M059J (cell line): ENCODE measurements around a stretch of chr20.

DNA sequence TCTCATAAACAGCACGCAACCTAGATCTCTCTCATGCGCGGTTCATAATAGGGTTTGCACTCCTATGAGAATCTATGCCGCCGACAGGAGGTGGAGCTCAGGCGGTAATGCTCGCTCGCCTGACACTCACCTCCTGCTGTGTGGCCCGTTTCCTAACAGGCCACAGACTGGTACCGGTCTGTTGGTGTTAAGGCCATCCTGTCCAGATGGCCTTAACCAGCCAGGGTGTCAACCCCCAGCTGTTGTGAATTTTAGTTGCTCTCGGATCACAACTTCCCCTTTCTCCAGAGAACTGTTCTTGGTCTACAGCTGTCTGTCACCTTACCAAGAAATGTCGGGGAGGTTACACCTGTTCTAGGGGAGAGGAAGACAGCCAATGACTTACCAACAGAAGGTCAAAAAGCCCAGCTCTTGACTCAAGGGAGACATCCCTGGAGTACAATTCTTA, 22.9 kb upstream of the DNAAF9 start:
- RAMPAGE, long total RNA = no peak

DNA sequence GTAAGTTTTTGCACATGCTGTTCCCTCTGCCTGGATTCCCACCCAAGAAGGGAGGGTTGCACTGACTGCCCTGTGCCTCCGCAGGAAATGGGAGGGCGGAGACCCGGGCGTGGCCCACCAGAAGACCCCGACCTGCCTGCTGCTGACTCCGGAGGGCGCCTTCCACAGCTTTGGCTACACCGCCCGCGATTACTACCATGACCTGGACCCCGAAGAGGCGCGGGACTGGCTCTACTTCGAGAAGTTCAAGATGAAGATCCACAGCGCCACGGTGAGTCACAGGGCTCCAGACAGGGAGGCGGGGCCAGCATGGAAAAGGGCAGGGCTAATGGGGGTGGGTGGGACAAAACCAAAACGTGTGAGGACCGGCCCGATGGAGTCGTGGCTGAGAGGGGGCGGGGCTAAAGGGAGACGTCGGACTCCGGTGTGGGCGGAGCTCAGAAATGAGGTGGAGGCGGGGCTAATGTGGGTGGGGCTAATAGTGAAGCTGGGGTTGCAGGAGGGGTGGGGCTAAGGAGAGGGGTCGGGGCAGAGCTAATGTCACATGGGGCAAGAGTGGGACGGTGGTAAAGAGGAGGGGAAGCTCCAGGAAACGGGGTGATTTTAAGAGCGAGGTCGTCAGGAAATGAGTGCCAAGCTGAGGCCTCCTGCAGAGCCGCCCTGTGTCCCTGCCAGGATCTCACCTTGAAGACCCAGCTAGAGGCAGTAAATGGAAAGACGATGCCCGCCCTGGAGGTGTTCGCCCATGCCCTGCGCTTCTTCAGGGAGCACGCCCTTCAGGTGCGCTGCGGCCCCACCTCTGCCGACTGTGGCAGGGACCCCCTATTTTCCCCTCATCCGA, 12.6 kb downstream of the HSPA12B start:
- RAMPAGE, long total RNA = no peak

- RAMPAGE, long total RNA = no peak
Measured at GRCh38 chr20:3781752-3782077, 467 bp upstream of the SPEF1 start.

DNA sequence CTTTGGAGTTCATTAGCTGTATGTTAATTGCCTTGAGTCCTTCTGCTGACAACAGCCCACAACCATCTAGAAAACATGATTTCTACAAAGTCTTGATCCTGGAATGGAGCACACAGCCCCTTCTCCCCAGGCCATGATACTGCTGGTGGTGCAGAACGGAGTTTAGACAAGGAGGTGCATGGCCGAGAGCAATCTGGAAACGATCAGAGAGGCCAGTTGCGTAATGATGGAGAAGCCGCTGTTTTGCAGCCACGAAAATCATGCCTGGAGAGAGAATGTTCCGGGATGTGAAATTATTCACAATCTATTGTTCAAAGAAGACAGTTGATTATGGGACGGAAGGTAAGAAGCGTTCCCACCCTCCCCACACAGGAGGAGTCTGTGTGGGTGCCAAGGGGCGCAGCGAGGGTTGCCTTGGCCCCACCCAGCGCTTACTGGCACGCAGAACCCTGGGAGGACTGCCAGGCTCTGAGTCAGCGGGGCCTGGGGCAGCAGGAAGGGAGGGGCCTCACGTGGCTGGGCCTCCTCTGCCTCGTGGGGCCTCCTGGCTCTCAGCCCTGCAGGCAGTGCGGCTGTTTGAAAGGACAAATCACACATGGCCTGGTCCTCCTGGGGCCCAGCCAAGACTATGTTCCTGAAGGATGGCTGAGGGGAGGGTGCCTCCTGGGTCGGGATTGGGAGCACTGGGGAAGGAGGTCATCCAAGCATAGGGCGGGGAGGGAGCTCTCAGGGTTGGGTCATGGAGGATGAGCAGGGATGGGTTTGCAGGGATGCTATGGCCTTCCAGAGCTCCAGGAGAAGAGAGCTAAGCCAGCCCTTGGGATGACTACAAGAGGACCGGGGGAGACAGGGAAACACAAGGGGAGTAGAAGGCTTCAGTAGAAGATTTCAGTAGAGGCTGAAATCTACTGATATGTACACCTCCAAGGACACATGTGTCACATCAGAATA, 8.7 kb upstream of the AP5S1 start:
- RAMPAGE, long total RNA = no peak

- RAMPAGE, long total RNA = no peak
Measured at GRCh38 chr20:3821184-3821592, 841 bp downstream of the AP5S1 start.

GRCh38 chr20:4170958-4171380, 22.3 kb downstream of the SMOX start:
- RAMPAGE, long total RNA = no peak

DNA sequence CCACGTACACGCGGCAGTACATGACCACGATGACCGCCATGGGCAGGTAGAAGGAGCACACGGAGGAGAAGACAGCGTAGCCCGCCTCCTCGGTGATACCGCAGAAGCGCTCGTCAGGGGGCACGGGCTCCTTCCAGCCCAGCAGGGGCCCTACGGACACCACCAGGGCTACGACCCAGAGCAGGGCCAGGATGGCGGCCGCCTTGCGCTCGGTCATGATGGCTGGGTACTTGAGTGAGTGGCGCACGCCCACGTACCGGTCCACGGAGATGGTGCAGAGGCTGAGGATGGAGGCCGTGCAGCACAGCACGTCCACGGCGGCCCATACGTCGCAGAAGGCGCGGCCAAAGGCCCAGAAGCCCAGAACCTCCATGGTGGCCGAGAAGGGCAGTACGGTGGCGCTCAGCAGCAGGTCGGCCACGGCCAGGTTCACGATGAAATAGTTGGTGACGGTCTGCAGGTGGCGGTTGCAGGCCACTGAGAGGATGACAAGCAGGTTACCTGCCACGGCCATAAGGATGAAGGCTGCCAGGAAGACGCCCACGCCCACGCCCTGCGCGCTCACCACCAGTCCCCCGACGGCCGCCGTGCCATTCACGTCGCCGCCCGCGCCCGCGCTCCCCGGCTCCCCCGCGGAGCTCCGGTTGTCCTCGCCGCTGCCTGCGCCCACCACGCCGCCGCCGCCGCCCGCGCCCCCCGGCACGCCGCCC, 812 bp downstream of the ADRA1D start:
- RAMPAGE, long total RNA = no peak

- RAMPAGE, long total RNA = no peak
Measured at GRCh38 chr20:4666012-4666705, 20.1 kb upstream of the PRNP start.

GRCh38 chr20:4810455-4810865, 12.9 kb downstream of the RASSF2 start:
- RAMPAGE, long total RNA = no peak

GRCh38 chr20:4811216-4812266, 11.9 kb downstream of the RASSF2 start:
- RAMPAGE, long total RNA = no peak

DNA sequence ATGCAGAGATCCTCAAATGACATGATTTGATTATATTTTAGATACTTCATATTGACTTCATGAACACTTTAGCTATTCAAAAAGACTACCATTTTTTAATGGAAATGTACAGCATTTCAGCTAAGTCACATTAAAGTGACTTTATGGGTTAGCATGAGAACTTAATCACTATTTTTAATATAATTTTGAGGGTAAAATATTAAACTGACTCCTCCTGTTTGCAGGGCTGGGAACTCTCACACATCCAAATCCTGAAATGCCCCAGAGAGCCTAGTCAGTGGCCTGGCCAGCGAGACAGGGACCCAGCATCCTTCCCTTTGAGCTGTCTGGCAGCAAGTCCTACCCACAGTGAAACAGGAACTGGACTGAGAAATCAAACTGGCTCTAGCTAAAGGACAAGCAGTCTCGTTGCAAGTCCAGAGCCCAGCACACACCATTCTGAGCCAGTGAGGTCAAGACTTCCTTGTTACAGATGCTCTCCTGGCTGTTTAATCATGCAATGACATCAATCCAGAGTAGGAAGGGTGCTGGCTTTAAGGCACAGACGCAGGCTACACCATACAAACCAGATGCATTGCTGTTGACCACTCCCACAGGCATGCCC, 63.3 kb upstream of the RASSF2 start:
- RAMPAGE, long total RNA = no peak

DNA sequence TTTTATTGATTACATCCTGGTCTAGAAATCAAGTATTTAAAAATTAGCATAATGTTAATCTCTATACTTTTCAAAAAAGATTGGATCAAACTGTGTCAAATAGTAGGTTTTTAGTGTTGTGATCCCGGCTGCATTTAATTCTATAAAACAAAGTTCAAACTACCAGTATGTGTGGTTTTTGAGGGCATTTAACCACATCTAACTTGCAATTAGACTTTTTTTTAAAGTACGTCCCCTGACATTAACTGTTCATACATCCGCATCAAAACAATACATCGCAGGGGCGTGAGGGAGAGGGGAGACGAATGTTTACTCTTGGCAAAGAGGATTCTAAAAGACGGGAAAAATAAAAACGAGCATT, 674 bp downstream of the TMEM230 start:
- RAMPAGE, long total RNA = no peak

DNA sequence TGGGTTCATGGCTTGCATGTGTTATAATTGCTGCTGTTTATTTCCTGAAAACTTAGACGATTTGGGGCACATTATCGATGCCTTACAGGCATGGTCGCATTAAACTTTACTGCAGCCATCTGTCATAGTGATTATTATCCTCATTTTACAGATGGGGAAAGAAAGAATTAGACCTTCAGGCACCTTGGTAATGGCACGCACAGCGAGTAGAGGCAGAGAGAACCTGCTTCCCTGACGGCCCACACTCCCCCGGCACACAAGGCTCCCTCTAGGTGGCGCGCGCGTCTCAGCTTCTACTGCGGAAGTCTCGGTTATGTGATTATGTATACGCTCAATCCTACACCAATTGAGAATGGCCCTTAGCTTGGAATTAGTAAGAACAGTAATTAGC, 81.3 kb downstream of the GPCPD1 start:
- RAMPAGE, long total RNA = no peak

DNA sequence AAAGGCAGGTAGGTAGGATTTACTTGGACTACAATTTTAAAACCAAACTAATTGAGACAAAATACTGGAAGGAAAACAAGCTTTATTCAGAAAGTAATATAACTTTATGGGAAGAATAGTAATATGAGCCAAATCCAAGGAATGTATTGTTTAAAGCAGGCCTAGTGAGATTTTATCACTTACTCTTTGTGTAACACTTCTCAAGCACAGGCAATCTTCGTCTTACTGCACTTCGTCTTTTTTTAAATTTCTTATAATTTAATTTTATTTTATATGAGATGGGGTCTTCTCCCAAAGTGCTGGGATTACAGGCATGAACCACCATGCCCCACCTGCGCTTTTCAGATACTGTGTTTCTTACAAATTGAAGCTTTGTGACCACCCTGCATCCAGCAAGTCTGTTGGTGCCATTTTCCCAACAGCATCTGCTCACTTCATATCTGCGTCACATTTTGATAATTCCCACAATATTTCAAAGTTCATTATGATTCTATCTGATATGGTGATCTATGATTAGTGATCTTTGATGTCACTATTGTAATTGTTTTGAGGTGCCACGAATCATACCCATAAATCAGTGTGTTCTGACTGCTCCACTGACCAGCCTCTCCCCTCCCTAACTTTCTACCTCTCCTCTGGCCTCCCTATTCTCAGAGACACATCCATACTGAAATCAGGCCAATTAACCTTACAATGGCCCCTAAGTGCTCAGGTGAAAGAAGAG, 57.9 kb downstream of the GPCPD1 start:
- RAMPAGE, long total RNA = no peak

DNA sequence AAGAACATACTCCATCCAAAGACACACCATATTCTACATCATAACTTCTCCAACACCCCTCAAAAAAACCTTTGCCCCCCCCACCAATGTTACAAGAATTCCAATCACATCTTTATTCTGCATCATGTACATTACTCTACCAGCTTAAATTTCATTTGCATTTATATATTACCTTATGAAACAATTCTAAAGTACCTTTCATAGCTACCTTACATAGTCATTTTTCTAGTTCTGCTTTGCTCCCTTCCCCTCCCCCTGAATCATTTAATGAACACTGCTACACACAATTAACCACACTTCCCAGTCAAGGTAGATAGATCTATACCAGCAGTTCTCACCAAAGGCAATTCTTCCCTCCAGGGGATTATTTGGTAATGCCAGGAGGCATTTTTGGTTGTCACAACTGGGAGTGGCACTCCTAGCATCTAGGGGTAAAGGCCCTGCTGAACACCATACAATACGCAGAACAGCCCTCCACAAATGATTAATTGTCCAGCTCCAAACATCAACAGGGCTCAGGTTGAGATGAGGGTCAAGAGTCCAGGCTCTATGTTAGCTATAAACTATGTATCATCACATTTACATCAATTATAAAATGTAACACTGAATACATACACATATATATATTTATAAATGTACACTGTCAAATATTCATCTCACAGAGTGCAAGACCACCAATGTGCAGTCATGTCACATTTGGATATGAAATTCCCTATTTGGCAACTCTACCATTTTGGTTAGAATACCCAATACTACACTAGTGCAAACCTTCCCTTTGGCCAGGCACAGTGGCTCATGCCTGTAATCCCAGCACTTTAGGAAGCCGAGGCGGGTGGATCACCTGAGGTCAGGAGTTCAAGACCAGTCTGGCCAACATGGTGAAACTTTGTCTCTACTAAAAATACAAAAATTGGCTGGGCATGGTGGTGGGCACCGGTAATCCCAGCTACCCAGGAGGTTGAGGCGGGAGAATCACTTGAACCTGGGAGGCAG, 4.3 kb downstream of the GPCPD1 start:
- RAMPAGE, long total RNA = no peak

DNA sequence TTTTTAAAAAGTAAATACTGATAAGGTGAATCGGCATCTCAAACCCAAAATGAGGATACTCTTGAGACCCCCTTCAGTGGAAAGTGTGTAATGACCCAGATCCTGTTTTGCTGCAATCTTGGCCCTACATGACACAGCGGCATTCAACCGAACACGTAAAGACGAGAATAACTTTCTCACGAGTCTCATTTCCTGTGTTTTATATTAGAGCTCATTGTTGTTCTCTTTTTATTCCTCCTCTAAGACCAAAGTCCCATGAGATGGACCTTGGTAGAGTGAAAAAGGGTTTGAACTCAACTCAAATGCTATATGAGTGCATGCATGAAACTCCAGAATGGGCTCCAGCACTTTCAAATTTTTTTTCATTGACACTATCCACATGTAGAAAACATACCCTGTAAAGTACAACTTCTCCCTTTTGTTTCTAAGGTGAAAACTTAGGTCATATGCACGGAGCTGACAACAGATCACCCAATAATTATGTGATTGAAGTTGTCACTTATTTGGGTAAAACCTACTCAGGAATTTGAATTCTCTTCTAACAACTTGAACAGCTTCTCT, 34.7 kb upstream of the GPCPD1 start:
- RAMPAGE, long total RNA = no peak

- RAMPAGE, long total RNA = no peak
Measured at GRCh38 chr20:5654400-5655106, 43.7 kb upstream of the GPCPD1 start.

- RAMPAGE, long total RNA = no peak
Measured at GRCh38 chr20:5797587-5798081, 47.4 kb downstream of the SHLD1 start.

DNA sequence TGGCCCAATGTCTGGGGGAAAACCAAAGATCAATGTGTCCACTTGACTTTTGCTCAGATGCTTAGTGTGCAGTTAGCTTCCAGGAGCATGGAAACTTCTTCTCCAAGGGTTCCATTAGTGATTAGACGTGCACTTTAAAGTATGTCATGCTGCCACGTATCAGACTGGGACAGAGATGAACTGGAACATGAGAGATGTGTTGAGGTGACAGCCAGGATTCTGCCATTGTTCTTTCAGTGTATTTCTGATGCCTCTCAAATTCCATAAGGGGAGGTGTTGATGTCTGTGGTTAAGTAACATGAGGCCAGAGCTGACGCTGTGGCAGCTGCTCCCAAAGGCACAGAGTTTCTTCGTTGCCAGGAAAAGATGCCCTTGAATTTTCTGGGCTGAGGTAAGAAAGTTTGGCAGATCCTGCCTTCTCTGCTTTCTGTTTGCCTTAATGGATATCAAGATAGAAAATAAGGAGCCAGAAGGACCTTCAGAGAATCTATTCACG, 24.5 kb upstream of the CHGB start:
- RAMPAGE, long total RNA = no peak

DNA sequence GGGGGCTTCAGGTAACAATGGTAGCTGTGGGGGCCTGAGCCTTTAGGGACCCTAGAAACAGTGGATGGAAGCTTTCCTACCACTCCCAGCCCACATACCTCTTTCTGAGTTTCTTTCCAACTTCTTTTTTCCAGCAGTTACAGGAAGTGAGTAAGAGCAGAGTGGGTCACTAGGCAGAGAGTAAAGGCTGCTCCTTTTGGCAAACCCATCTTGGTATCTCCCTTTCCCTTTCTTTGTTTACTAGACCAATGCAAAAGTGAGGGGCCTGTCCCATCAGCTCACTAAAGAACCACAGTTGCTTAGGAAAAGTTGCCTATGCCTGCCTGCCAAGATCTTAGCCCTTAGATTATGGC, 7.5 kb downstream of the CHGB start:
- RAMPAGE, long total RNA = no peak